Retinal pigment epithelial cell (primary cell): ENCODE measurements around the gene ITSN1.

GRCh38 chr21:32523786-32524878, 61.2 kb downstream of the TCP10L start:
- RRBS = 31% methylated on average over 1 of the region's 13 CpGs

DNA sequence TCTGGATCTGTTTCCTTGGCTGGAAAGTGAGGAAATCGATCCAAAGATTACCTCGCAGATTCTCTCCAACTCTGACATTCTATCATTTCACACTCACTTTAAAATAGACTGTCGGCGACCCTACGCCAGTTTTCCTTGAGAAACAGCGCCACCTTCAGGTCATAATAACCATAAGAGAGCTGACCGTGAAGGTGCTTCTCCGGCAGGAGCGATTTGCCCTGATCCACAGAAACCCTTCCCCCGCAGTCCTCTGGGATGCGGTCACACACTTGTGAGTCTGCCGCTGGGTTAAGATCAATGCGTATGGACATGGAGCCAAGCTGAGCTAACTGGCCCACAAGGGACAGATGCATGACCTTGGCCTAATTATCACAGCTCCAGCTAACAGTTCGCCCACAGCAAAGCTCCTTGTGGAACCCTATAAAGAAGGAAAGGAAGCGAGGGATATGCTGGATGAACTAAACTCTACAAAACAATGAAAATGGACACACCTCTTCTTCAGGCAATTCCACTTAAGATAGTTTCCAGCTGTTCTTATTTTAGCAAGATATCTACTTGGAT, 32.8 kb upstream of the IFNAR2 start:
- RRBS = no CpG with 5 or more reads among the region's 15 CpGs

GRCh38 chr21:33244266-33245038, 14.7 kb downstream of the IFNAR2 start:
- RRBS = no CpG with 5 or more reads among the region's 6 CpGs

- RRBS = no CpG with 5 or more reads among the region's 22 CpGs
These were observed 23.8 kb downstream of the IFNGR2 start for GRCh38 chr21:33426637-33427726.

DNA sequence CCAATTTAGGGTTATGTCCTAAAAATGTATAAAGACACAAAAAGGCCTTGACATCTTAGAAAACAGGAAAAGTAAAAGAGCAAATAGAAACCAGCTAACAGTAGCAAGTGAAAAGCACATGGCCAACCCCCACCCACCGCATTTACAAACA, 239 bp downstream of the GART start:
- RRBS = no CpG with 5 or more reads among the region's 1 CpG

- RRBS = no CpG with 5 or more reads among the region's 27 CpGs
These were observed 8.0 kb downstream of the SON start for GRCh38 chr21:33550572-33551496.

- RRBS = no CpG with 5 or more reads among the region's 3 CpGs
These were observed 10.8 kb downstream of the SON start for GRCh38 chr21:33553536-33554087.

- RRBS = 1% methylated on average over 22 of the region's 100 CpGs
These were observed at the start of gene ITSN1 for GRCh38 chr21:33642077-33643094. Gene ITSN1 (plus strand): TSS chr21:33642501.

DNA sequence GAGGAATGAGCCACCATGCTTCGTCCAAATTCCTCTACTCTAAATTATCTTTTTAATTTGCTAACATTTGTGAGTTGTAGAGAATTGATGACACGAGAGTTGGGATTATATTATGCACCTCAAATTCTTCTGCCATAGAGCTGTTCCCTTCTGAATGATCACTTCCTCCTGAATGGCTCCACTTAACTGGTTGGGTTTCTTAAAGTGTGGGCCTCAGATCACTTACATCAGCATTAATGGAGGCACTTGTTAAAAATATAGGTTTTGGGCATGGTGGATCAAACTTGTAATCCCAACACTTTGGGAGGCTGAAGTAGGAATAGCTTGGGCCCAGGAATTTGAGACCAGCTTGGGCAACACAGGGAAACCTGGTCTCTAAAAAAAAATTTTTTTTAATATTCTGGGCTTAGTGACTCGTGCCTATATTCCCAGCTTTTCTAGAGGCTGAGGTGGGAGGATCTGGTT, 2.8 kb downstream of the ITSN1 start:
- RRBS = no CpG with 5 or more reads among the region's 3 CpGs

DNA sequence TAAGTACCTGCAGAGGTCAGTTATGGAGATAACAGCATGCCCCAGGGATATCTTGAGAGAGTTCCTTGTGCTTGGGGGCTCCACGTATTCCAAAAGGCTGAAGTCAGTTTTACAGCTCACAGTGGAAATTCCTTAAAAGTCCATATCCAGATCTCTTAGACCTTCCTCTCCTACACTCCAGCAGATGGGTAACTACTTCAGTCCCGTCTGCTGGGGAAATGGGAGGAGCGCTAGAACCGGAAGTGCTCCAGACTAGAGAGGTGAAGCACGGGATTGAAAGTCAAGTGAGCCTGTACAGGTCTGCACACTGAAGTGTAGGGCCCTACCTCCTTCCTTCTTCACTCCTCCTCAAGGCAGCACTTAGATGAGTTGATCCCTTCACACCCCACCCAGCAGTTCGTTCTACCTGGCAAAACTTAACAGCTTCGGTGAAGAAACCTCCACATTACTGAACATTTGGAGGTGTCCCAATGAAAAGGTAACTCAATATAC, 73.8 kb downstream of the ITSN1 start:
- RRBS = no CpG with 5 or more reads among the region's 7 CpGs

GRCh38 chr21:33767517-33768036, 125.3 kb downstream of the ITSN1 start:
- RRBS = no CpG with 5 or more reads among the region's 3 CpGs

- RRBS = no CpG with 5 or more reads among the region's 21 CpGs
These were observed 129.7 kb downstream of the ITSN1 start for GRCh38 chr21:33771898-33772485.

GRCh38 chr21:33844100-33844802, 71.4 kb downstream of the ATP5PO start:
- RRBS = no CpG with 5 or more reads among the region's 18 CpGs

- RRBS = no CpG with 5 or more reads among the region's 21 CpGs
These were observed 32.9 kb upstream of the ATP5PO start for GRCh38 chr21:33948154-33949156.

GRCh38 chr21:34198777-34199298, 125.5 kb downstream of the MRPS6 start:
- RRBS = no CpG with 5 or more reads among the region's 5 CpGs

GRCh38 chr21:34202982-34203554, 129.7 kb downstream of the MRPS6 start:
- RRBS = no CpG with 5 or more reads among the region's 11 CpGs

DNA sequence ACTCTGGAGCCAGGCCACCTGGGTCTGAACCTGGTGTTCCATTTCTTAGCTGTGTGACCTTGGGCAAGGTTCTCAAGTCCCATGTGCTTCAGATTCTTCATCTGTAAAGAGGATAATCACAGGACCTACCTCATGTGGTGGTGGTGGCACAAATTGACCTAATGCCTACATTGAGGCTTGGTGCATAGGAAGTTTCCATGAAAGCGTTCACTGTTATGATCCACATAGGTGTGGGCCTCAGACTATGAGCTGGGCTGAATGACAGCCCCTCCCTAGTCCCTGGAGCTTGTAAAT, 30.8 kb upstream of the KCNE1 start:
- RRBS = no CpG with 5 or more reads among the region's 1 CpG

GRCh38 chr21:34546518-34546816, 34.5 kb upstream of the KCNE1 start:
- RRBS = no CpG with 5 or more reads among the region's 7 CpGs

- RRBS = no CpG with 5 or more reads among the region's 3 CpGs
These were observed 5.4 kb upstream of the RCAN1 start for GRCh38 chr21:34620318-34620625.

- RRBS = no CpG with 5 or more reads among the region's 8 CpGs
These were observed 66.0 kb downstream of the CLIC6 start for GRCh38 chr21:34734585-34735319.